Daoy (cell line): ENCODE data around the gene DRD2.

- RAMPAGE, long total RNA = no peak
These were observed at the start of gene DRD2 for GRCh38 chr11:113474696-113475508. Gene DRD2, minus strand, starts transcription at chr11:113475398.

GRCh38 chr11:113505034-113505480, 29.9 kb upstream of the DRD2 start:
- RAMPAGE, long total RNA = no peak

DNA sequence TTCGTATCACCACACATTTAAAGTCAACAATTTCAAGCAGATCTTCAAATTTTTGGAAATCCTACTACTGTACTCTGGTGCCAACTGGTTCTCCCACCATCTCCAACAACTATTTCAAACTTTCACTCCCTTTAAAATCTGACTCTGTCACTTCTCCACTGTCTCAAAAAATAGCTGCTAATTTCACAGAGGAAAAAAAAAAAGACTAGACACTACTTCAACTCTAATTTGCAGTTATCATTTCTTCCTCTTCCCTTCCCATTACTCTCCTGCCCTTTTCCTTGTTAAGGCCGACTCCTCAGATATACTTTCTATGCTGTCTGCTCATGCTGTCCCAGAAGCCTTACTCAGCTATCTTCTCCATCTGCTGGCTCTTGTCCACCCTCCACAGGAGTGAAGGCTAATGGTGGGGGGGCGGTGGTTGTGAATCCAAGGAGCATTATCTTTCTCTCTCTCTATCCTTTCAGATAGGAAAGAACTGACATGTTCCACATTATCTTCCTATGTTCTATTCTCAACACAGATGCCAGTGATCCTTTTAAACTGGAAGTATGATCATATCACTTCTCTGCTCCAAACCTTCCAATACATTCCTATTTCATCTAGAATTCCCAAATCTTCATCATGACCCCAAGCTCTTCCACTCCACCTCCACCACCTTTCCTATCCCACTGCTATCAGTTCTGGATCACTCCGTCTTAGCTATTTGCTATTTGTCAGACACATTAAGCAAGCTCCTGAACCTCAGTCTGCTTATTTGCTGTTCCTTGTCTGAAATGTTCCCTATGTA, 37.4 kb downstream of the USP28 start:
- RAMPAGE, long total RNA = no peak

GRCh38 chr11:113977622-113978304, 2.9 kb downstream of the HTR3A start:
- RAMPAGE, long total RNA = no peak

GRCh38 chr11:114077452-114077821, 17.9 kb downstream of the ZBTB16 start:
- RAMPAGE, long total RNA = no peak

DNA sequence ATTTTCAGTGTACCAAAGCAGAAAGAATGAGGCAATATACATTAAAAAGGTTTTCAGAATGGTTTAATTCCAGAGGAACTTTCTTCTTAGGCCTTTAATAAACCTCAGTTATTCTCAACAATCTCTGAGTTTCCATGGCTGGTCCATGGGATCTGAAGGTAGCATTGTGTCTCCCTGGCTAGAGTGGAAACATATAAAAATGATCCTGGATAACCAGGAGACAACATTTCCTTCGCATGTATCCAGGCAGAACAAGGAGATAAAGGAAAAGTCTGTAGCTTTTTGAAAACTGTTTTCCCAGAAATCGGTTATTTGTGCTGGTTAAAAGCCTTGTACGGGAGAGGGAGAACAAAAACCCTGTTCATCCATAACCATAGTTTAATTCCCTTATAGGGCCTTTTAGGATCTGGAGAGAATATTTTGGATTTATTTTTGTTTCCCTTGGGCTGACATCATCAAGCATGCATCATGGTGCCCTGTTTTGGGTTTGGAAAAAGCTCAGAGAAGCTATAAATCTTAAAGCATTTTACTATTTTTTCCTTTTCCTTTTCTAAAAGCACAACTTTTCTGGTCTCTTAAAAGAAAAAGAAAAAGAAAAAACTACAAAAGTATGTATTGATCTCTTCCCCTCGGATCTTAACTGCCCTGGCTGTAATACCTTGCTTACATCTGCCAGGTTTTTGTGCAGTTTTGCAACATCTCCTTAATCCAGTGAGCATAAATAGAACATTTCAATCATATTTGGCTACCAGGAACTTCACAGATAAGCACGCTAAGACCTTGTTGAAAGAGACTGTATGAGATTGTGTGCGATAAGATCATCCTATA, 87.8 kb downstream of the ZBTB16 start:
- RAMPAGE, long total RNA = no peak

GRCh38 chr11:114167773-114168623, 108.5 kb downstream of the ZBTB16 start:
- RAMPAGE, long total RNA = no peak

GRCh38 chr11:114175535-114176794, 116.5 kb downstream of the ZBTB16 start:
- RAMPAGE, long total RNA = no peak

GRCh38 chr11:114192252-114192719, 103.9 kb upstream of the NNMT start:
- RAMPAGE, long total RNA = no peak

- RAMPAGE, long total RNA = no peak
These were observed 95.7 kb upstream of the NNMT start for GRCh38 chr11:114200223-114201083.

- RAMPAGE, long total RNA = no peak
These were observed 52.3 kb upstream of the NNMT start for GRCh38 chr11:114243670-114244450.

GRCh38 chr11:114300568-114301389, 4.6 kb downstream of the NNMT start:
- RAMPAGE, long total RNA = no peak

GRCh38 chr11:114340258-114341211, 44.3 kb downstream of the NNMT start:
- RAMPAGE, long total RNA = no peak

GRCh38 chr11:114440315-114440816, 1.1 kb downstream of the REXO2 start:
- RAMPAGE, long total RNA = no peak

DNA sequence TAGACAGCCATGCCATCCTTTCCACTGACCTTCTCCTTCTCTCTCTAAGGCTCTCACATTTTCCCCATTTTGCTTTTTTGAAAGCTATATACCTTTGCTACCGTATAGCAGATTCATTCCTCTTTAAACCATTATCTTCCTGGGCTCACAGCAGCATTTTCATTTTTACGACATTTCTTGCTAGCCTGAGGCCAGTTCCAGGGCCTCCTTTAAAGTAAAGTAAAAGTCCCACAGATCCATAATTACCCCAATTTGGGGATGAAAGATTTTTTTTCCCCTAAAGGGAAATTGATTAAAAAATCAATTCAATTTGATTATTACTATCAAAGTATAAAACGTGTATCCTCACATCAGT, 12.2 kb upstream of the NXPE2 start:
- RAMPAGE, long total RNA = no peak

DNA sequence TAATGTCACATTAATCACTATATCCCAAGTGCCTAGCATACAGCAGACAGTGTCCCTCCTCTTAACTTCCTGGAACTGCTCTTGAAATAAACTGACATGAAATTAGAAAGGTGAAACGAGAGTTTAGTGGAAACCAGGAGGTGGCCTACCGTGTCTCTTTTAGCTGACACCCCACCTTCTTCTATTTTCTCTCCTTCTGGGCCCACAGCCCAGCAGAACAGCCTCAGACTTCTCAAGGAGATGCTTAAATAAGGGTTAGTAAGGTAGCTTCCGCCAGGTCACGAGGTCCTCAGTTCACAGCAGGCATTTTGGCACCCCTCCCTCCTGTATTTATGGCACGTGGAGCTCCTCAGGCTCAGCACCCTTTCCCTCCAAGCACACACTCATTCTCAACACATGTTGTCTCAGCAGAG, 118.9 kb downstream of the NXPE2 start:
- RAMPAGE, long total RNA = no peak

DNA sequence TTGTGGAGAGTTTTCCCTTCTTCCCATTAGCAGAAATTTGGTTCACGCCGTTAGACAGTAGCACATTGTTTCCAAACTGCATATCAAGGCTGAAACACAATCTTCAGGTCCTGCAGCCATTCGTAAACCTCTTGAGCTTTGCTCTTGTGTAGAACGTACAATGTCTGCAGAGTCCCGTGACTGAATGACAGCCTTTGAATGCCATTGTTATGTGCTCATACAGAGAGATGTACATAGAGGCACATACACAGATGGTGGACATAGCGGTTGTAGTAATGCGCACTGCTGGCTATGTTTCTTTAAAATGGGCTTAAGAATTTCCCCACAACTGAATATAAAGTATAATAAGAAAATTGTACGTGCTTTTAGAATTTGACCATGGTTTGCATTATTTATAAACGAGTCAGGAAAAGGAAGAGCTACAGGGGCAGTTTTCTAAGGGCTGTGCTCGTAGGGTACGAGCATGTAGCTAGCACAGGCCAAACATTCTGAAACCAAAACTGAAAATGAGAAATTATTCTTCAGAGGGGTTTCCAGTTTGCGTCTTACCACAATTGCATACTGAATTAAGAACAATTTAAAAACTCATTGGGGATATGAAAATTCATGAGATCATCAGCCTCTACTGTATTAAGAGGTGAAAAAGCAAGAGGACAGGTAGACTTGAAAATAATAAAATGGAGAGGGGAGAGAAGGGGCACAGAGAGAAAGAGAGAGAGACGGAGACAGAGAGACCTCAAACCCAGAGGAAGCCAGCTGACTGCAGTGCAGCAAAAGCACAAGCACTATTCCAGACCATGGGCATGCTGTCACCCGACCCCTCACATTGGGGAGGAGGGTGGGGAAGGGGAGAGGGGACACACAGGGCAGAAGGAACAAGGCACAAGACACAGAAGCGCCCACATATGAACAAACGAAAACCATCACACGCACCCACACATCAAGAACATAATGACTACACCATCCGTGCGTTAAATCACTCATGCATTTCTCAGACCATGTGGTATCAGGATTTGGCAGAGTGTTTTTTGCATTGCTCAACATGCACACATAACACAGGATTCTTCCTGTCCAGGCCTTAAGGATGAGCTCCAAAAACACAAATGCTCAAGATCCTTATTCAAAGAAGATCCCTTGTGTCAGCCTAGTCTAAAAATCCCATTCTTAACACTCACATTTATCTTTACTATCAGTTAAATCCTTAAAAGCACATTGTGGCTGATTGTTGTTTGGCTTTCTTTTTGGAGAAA, 309.8 kb downstream of the CADM1 start:
- RAMPAGE, long total RNA = no peak

DNA sequence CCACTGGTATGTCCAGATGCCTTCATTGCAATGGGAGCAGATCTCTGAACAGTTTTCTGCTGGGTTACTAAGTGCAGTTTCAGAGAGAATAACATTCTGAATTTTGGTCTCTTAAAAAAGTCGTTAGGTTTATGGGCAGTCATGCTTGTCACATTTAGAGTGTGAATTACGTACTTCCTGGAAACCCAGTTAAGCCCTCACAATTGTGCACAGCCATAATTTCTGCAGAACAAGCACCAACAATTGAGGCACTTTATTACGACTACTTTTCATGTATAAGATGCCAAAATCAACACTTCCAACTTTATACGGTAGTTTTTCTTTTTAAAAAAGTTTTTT, 247.4 kb downstream of the CADM1 start:
- RAMPAGE, long total RNA = no peak

DNA sequence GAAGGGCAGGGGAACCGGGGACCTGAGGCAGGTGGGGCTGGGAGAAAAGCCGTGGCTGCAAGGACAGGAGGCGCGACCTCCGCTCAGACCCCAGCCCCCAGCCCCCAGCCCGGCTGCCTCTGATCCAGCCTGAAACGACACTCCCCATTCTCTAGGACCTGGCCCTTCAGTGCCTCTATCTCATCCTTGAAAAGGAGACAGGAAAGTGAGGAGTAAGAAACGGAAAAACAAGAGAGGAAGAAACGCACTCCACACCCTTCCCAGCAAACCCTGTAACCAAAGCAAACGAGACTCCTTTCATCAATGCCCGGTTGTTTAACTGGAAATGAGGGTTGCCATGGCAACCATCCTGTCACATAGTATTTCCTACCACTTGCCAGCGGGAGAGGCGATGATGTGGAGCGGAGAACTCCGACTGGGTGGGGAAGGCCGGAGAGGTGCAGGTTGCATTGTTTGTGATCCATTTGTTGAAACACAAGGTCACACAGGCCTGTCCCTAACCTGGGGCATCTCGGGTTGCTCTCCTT, 610.0 kb downstream of the BUD13 start:
- RAMPAGE, long total RNA = no peak

DNA sequence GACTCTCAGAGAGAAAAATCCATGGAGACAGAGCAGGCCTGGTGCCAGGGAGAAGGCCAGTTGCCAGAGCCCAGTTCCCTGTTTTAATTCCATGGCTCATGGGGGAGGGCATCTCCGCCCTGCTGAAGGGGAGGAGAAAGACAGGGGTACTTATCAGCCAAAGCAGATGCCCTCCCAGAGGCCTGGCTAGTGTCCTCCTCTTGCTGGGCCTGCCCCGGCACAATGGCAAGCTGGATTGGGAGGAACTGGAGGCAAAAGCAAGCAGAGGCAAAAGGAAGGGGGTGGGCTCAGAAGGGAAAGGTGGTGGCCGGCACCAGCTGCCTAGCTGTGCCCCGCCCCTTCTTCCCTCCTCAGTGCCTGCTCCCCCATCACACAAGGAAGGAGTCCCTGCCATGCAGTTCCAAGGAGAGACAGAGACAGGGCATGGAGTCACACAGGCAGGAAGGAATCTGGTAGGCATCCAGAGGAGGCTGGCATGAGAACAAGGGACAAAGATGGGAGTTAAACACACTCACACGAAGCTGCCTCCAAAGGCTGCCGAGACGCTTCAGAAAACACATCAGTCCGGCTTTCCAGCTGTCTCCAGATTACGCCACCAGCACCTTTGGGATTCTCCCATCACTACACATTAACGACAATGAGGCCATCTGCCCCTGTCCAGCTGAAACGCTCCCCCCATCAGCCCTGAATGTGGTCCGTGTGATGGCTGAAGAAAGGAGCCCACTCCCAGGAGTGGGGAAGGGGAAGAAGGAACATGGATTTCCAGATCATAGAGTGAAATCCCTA, 591.7 kb downstream of the BUD13 start:
- RAMPAGE, long total RNA = no peak